Metastatic Breast Carcinoma in the Brain (tissue), 10 donors: ENCODE measurements around a stretch of chr1.

DNA sequence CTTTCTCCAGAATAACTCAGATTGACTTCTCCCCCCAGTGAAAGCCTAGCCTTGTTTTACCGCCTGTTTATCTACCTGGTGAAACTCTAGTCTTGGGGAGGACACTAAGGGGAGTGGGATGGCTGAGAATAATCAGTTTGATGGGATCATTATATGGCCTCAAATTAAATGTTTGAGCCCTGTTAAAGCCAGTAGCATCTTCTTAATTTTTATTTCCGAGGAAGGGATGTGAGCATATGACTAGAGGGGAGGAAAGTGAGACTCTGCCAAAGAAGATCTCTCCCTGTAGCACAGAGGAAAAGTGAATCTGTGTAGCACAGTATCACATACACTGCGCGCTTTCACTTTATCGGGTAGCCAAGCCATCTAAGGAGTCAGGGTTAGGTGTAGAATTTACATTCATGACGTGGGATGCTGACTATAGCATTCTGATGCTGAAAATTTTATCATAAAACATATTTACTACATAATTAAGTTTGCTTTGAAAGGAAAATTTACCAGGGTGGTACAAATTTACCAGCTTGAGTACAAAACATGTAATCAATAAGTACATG, 24.0 kb downstream of the LRRC8D start:
- PRO-cap, 10 experiments: no peak in any of the 10 experiments

GRCh38 chr1:89863153-89863645, 42.4 kb downstream of the LRRC8D start:
- PRO-cap, 10 experiments: no peak in any of the 10 experiments

- PRO-cap, 10 experiments: no peak in any of the 10 experiments
Measured at GRCh38 chr1:89872072-89872636, 51.3 kb downstream of the LRRC8D start.

- PRO-cap, 10 experiments: no peak in any of the 10 experiments
Measured at GRCh38 chr1:90719298-90720331, 2.5 kb upstream of the BARHL2 start.

DNA sequence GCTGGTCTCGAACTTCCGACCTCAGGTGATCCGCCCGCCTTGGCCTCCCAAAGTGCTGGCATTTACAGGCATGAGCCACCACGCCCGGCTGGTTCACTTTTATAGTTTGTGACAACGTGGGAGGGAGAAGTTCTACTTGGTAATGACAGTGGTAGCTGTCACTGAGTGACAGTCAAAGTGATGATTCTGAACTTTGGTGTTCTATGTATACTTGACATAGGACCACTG, 132.9 kb downstream of the ZNF644 start:
- PRO-cap, 10 experiments: peak in 2 of 10 experiments; most common minus-strand start position 97 of the sequence (in 2)

DNA sequence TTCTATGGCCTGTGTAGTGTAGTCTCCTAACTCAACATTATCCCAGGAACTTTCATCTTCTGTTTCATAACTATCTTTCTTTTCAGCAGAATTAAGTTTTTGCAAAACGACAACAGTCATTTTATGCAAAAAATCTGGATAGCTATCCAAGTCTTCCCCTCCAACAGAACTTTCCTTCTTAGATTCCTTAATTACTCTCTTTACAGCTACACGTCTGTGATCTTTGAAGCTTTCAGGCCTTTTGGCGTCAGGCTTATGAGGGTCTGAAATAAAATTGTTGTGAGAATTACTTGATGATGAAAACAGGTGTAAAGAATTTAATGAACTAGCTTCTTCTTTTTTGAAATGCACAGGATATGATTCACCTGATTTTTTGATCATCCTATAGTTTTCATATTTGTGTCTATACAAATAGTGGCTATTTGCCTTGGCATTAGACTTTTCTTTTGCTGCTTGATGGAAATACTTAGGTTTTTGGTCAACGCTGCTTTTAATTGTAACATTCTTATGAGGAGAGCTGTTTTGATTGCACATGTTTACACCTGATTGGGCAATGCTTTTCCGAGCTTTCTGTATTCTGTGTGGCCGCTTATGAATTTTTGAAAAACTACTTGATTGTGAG, 83.0 kb downstream of the ZNF644 start:
- PRO-cap, 10 experiments: no peak in any of the 10 experiments

GRCh38 chr1:91548897-91549516, 48.4 kb downstream of the CDC7 start:
- PRO-cap, 10 experiments: no peak in any of the 10 experiments

DNA sequence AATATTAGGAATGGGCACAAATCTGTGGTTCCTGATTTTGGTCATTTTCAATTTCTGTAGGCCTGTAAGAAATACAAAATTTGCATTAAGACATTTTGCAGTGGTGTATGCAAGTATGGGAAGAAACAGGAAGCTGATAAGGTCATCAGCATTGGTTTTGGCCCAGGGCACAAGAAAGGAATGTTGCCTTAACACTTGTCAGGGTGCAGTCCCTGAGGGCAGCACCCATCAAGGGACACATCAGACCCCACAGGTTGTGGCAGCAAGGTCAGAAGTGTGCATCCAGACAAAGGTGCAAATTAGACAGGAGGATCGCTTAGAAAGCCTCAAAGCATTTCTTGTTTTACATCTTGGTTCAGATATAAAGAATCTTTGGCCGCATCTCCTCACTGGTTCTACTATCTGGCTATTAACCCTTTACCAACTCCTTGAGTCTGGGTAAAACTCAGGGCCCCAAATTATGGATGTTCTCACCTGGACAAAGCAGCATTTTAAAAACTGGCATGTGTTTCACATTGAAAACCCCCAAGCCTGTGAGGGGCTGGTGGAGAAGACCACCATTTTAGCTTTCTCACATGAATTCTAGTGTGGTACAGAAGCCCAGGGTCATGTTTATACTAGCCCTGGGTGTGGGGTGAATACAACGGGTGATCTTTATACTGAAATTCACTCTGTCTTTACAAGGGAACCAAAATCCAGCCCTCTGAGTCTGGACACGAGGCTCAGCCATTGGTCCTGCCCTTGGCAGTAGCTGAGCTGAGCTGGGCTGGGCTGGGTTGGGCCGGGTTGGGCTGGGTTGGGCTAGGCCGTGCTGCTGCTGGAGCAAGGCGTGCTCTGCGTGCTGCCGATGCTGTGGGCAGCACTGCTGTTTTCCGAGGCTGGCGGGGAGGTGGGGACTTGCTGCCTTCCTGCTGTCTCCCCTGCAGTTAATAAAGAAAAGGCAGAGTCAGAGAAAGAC, 182.6 kb downstream of the CDC7 start:
- PRO-cap, 10 experiments: no peak in any of the 10 experiments

GRCh38 chr1:91707586-91708291, 178.2 kb downstream of the TGFBR3 start:
- PRO-cap, 10 experiments: no peak in any of the 10 experiments

- PRO-cap, 10 experiments: no peak in any of the 10 experiments
Measured at GRCh38 chr1:91712137-91712799, 173.7 kb downstream of the TGFBR3 start.

- PRO-cap, 10 experiments: no peak in any of the 10 experiments
Measured at GRCh38 chr1:91759178-91759825, 126.6 kb downstream of the TGFBR3 start.

DNA sequence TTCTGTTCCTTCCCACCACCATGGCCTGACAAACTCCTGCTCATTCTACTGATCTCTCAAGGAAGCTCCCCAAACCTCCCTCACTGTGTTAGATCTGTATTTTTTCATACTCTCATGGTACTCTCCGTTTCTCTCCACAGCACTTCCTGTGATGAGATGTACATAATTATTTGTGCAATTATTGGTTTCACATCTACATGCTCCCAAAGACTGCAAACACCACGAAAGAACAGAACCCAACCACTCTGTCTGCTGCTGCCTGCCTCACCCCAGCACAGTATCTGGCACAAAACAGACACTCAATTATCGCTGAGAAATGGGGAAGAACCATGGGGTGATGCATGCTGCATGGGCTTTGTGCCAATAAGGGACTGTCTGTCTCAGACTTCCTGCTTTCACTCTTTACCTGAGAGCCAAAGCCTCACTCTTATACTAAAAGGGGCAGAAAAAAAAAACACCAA, 82.2 kb downstream of the TGFBR3 start:
- PRO-cap, 10 experiments: peak in 2 of 10 experiments; most common minus-strand start position 402 of the sequence (in 2)

GRCh38 chr1:91804199-91805298, 81.4 kb downstream of the TGFBR3 start:
- PRO-cap, 10 experiments: no peak in any of the 10 experiments

- PRO-cap, 10 experiments: peak in 1 of 10 experiments; most common plus-strand start chr1:91827337 (in 1); most common minus-strand start chr1:91827112 (in 1)
Measured at GRCh38 chr1:91826709-91827676, 59.0 kb downstream of the TGFBR3 start.

DNA sequence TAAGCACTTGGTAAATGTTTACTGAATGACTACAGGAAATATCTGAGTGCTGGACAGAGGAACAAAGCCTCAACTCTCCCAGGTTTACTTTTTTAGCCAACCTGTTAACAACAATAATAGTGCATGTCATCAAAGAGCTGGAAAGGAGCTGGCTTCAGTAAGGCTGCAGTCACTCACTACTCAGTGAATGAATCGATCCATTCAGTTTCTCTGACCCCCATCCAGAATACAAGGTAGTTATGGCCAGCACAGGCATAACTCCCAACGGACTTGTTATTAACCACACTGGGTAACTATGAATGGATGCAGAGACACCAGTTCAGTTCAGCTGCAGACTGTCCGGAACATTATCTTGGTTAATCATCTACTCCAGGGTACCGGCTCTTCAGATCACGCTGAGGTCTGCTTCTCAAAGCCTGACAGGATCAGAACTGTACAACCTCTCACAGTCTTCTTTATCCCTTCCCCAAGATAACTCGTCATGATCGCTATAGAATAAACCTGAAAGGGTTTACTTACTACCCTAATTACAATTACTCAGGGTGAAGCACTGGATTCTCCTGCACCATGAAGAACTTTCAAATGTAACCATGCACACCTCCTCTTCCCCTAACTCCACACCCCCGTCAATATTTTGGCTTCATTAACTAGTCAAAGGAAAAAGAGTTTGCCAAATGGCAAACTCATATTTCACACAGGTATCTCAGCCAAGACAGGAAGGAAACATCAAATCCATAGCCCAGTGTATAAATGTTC, 58.1 kb downstream of the TGFBR3 start:
- PRO-cap, 10 experiments: no peak in any of the 10 experiments

DNA sequence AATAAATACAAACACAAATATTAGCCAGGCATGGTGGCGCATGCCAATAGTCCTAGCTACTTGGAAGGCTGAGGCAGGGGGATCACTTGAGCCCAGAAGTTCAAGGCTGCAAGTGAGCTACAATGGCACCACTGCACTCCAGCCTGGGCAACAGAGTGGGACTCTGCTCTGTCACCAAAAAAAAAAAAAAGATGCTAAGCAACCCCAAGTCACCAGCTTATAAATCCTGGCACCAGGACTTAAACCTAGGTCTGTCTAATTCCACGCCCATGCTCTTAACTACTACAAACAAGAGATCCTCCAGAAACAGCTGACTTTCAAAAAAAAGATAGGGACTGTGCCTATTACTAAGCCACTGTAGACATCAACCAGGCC, 15.1 kb downstream of the TGFBR3 start:
- PRO-cap, 10 experiments: no peak in any of the 10 experiments

- PRO-cap, 10 experiments: no peak in any of the 10 experiments
Measured at GRCh38 chr1:92176704-92177518, 40.8 kb upstream of the C1orf146 start.

DNA sequence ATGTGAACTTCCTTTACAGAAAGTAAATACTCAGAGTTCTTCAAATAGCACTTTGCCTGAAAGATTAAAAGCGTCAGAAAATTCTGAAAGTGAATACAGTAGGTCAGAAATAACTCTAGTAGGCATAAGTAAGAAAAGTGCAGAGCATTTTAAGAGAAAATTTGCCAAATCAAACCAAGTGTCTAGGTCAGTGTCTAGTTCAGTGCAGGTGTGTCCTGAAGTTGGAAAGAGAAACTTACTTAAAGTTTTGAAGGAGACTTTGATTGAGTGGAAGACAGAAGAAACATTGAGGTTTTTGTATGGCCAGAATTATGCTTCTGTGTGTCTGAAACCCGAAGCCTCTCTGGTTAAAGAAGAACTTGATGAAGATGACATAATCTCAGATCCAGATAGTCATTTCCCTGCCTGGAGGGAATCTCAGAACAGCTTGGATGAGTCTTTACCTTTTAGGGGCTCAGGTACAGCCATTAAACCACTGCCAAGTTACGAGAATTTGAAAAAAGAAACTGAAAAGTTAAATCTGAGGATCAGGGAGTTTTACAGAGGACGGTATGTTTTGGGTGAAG, 25.0 kb downstream of the RPAP2 start:
- PRO-cap, 10 experiments: no peak in any of the 10 experiments

DNA sequence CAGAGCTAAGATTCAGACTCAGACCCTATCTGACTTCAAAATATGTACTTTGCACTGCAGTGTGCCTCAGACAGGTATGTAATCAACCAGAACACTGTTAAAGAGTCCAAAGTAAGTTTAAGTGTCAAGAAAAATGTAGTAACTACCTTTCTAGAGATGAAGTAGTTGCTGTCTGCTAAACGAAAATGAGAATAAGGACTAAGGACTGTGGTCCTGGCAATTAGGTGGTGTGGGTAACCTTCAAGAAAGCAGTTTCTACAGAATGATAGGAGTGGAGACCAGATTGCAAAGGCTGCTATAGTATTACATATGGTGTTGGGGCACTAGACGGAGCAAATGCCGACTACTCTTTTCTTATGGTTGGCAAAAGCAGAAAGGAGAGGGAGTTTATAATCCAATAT, 61.2 kb downstream of the RPAP2 start:
- PRO-cap, 10 experiments: no peak in any of the 10 experiments

DNA sequence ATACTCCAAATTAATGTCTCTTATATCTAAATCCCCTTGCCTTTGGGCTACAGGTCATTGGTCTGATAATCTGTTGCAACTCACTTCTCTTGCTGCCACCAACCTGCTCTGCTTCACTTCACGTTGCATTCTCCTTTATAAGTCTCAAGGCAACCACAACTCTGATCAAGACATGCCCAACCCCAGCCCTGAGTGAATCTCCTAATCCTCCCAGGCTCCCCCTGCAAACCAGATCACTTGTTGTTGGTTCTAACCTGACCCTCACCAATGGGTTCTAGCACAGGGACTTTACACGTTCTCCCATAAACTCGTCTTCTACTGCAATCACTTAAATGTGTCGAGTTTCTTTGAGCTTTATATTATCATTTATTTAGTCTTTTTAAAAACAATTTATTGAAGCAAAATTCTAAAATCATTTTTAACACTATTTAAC, 139.1 kb downstream of the EVI5 start:
- PRO-cap, 10 experiments: no peak in any of the 10 experiments